Prostate gland (tissue), 2 donors: ENCODE results near the gene NTM.

- PRO-cap: no peak
- RAMPAGE, long total RNA, 2 experiments: no peak in any of the 2 experiments
Measured at GRCh38 chr11:129836162-129836815, 20.6 kb downstream of the TMEM45B start.

GRCh38 chr11:130022169-130022708, 19.6 kb upstream of the PRDM10 start:
- PRO-cap: no peak
- RAMPAGE, long total RNA, 2 experiments: no peak in any of the 2 experiments

GRCh38 chr11:130071351-130071733, 1.6 kb downstream of the APLP2 start:
- PRO-cap: no peak
- RAMPAGE, long total RNA, 2 experiments: no peak in any of the 2 experiments

- PRO-cap: no peak
- RAMPAGE, long total RNA, 2 experiments: no peak in any of the 2 experiments
Measured at GRCh38 chr11:130109199-130109781, 39.6 kb downstream of the APLP2 start.

DNA sequence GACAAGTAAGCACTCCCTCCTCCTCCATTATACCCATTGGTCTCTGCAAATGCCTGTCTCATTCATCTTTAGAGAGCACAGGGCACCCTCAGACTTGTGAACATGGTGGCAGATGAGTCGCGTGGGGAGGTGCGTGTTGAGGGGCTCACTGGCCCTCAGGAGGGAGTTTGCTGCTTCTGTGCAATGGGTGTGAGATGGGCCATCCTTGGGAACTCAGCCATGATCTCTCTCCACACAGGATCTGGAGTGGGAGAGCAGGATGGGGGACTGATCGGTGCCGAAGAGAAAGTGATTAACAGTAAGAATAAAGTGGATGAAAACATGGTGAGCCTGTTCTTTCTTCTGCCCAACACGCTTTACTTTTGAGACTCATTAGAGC, 19.4 kb upstream of the ST14 start:
- PRO-cap: no peak
- RAMPAGE, long total RNA, 2 experiments: no peak in any of the 2 experiments

DNA sequence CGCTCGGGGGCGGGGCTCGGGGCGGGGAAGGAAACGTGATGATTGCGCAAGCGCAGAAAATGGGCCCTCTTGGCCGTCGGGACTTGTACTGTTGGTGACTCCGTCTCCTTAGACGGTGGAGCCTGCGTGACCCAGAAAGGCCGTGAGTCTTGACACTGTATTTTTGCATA, 142 bp upstream of the ZBTB44 start:
- PRO-cap: bidirectional peak, plus-strand start at position 67 of the sequence, minus-strand start outside the sequence
- RAMPAGE, long total RNA, 2 experiments: no peak in any of the 2 experiments

DNA sequence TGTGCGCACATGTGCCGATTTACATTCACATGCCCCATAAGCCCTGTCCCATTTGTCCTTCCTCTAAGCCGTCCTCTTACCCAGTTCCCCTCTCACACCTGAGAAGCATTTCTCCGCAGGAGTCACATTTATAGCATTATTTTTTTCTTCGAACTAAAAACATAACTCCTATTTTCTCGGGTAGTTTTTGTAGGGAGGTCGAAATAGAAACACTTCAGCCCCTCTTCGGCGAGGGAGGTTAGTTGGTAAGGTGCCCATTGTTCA, 359 bp upstream of the ZBTB44 start:
- PRO-cap: no peak
- RAMPAGE, long total RNA, 2 experiments: no peak in any of the 2 experiments

DNA sequence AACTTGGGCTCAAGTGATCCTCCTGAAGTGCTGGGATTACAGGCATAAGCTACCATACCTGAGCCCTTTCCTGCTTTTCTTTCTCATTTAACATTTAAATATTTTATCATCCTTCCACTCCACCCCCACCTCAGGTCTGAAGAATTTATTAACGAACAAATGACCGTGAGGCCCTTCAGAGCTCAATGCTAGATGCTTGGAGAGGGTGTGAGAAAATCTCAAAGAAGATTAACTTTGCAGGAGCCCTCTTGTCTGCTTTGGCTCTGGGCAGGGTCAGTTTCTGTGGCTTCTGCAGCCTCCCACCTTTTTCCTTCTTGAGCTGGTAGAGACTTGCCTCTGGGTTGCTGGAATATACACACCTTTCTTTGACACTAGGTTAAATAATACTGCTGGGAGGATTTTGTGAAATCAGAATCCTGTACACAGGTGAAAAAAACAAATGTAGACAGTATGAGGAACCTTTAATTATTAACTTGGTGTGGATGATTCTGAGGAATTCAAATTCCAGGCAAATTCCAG, 3.4 kb upstream of the ZBTB44 start:
- PRO-cap: no peak
- RAMPAGE, long total RNA, 2 experiments: no peak in any of the 2 experiments

DNA sequence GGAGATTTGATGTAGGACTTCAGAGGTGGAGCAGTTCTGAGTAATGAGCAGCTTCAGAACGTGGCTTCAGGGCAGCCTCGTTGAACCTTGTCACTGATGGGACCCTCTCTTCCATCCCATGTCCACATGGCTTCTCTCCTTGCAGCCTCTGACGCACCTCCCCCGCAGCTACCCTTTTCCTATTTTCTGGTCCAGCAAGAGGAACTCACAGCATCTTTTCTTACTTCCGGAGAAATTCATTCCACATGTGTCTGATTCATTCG, 27.8 kb downstream of the ADAMTS8 start:
- PRO-cap: bidirectional peak, plus-strand start outside the sequence, minus-strand start at position 150 of the sequence
- RAMPAGE, long total RNA, 2 experiments: no peak in any of the 2 experiments

GRCh38 chr11:130403106-130403917, 25.1 kb downstream of the ADAMTS8 start:
- PRO-cap: unidirectional peak, minus-strand start at chr11:130403311
- RAMPAGE, long total RNA, 2 experiments: no peak in any of the 2 experiments

DNA sequence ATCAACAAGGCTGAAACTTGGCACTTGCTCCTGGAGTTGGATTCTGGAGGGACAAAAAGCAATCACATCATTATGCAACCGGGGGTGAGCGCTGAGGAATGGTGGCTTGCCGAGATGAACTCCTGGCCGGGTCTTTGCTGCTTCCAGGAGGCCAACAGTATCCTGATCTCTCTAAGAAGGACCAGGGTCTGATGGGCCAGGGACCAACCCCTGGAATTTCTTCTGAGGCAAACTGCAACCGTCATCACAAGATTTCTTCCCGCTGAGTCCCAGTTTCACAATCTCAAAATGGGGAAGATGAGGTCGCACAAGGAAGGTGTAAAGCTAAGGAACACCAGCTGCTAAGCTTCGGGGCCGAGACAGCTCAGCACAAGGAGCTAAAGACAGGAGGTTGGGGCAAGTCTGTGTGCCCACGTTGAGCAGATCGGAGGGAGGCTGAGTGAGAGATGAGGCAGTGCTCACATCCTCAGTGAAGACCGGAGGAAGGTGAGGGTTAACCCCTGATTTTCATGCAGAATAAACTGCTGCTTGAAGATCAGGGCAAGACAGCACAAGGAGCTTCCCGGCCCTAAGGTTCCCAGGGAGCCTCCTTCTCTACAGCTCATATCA, 7.5 kb downstream of the ADAMTS8 start:
- PRO-cap: no peak
- RAMPAGE, long total RNA, 2 experiments: no peak in any of the 2 experiments

GRCh38 chr11:130457736-130458183, 9.3 kb downstream of the ADAMTS15 start:
- PRO-cap: no peak
- RAMPAGE, long total RNA, 2 experiments: no peak in any of the 2 experiments

- PRO-cap: no peak
- RAMPAGE, long total RNA, 2 experiments: no peak in any of the 2 experiments
Measured at GRCh38 chr11:130785202-130785649, 131.1 kb downstream of the SNX19 start.

GRCh38 chr11:130876704-130877510, 39.4 kb downstream of the SNX19 start:
- PRO-cap: no peak
- RAMPAGE, long total RNA, 2 experiments: no peak in any of the 2 experiments

GRCh38 chr11:131370349-131371166, at the start of gene NTM:
Gene NTM, plus strand, starts transcription at chr11:131370615.
- PRO-cap: no peak
- RAMPAGE, long total RNA, 2 experiments: no peak in any of the 2 experiments

GRCh38 chr11:131910241-131910868, 539.9 kb downstream of the NTM start:
- PRO-cap: no peak
- RAMPAGE, long total RNA, 2 experiments: no peak in any of the 2 experiments

- PRO-cap: no peak
- RAMPAGE, long total RNA, 2 experiments: no peak in any of the 2 experiments
Measured at GRCh38 chr11:133082579-133083661, 449.4 kb downstream of the OPCML start.

DNA sequence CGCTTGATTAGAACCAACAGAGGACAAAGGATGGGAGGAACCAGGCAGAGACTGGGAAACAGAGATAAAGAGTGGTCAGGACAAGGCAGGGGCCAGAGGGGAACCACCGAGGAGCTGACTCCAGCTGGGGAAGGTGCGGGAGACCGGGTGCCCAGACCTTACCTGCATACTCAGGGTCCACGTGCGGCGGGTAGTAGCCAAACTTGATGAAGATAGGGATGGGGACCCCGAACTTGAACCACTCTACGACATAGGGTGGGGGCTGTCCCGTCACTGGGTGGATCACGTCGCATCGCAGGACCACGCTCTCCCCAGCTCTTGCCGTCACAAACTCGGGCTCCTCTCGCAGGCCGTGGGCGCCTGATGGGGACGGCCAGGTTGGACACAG, 10.9 kb downstream of the IGSF9B start:
- PRO-cap: no peak
- RAMPAGE, long total RNA, 2 experiments: no peak in any of the 2 experiments

DNA sequence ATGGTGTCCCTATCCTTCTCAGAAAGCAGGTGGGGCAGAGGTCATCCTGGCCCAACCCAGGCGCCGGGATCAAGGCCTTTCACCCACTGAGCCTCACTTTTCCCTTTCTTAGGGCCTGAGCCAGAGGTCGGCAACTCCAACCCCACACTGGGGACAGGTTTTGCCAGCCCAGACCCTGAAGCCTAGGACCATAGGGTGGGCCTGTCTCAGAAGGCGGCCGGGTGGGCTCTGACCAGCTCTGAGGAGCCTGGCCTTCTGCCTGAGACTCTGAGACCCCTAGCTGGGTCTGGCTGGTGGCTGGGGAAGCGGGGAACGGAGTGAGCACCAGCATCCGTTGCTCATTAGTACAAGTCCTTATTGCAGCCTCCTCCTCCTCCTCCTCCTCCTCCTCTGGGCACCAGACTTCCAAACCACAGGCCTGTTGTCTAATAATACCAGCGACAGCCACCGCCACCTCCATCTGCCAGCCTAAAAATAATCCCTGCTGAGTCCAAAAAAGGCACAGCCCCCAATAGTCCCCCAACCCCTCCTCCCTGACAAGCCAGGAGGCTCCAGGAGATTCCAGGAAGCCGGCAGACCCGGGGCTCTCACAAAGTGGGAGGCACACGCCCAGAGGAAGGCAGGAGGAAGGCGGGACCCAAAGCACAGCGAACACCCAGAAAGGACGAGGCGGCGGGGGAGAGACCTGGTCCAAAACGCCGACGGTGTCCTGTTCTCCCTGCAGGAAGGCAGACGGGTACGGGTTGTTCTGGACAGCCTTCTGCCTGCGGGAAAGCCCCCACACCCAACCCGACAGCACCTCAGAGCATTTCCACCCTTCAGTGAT, 6.1 kb downstream of the IGSF9B start:
- PRO-cap: unidirectional peak, plus-strand start at position 658 of the sequence
- RAMPAGE, long total RNA, 2 experiments: no peak in any of the 2 experiments

- PRO-cap: unidirectional peak, minus-strand start at chr11:134015573
- RAMPAGE, long total RNA, 2 experiments: no peak in any of the 2 experiments
Measured at GRCh38 chr11:134015518-134016082, 53.3 kb upstream of the JAM3 start.